Umbilical cord (tissue), 2 donors: ENCODE results near the gene MSRB3.

- RAMPAGE, long total RNA, result no peak
Measured at GRCh38 chr12:62259326-62259605, 938 bp upstream of the USP15 start.

DNA sequence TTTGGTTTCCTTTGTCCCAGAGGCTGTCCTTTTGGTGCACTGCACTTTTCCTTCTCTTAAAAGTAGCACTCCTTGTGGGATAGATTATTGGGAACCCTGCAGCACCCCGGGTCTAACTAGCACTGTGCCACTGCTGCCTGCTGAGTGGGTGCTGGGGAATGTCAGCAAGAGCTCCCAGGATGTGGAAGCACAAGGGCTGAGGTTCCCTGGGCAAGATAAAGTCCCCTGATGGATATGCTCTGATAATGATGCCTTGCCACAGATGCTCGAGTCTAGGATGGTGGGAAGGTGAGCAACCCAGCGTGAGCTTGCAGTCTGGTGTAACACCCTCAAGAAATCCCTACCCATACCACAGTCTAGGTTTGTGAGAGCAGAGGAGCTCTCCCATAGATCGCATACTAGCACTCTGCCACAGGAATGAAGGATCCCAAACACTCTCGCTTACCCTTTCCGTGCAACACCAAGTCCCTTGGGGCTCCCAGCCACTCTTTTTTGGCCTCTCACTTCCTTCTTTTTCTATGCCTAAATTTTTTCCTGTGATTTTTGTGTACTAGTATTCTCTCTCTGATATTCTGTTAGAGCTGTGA, 32.6 kb downstream of the USP15 start:
- RAMPAGE, long total RNA, result no peak

DNA sequence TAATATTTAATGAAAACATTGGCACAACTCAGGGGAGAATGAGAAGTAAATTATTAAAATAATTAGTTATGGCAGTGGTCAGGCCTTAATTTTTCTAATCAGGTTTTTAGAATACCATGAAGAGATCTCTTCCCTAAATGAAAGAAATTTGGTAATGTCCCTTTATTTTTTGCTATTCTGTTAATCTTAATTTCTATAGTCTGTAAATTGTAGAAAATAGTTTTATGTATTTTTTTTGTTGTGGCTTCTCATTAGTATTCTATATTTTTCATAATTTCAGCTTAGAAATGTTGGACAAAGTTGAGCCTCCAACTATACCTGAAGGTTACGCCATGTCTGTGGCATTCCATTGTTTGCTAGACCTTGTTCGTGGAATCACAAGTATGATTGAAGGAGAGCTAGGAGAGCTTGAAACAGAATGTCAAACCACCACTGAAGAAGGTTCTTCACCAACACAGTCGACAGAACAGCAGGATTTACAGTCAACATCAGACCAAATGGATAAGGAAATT, 65.6 kb downstream of the MON2 start:
- RAMPAGE, long total RNA, result no peak

- RAMPAGE, long total RNA, result no peak
Measured at GRCh38 chr12:62546820-62547267, 80.2 kb downstream of the MON2 start.

DNA sequence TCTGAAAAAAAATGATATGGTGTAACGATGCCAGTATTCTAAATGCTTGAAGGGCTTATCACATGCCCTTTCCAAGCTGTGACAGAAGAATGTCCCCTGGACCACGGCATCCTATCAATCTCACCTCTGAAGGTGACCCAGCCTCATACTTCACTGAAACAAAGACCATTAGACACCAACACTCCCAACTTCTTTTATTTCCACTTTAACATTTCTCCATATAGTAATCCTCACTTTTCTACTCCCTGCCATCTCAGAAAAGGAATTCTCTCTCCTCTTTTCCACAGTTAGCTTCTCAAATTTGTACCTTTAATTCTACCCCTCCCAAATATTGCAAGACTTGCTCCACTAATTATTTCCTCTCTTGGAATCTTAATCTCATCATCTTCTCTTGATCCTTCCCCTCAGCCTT, 883 bp downstream of the DPY19L2 start:
- RAMPAGE, long total RNA, result no peak

DNA sequence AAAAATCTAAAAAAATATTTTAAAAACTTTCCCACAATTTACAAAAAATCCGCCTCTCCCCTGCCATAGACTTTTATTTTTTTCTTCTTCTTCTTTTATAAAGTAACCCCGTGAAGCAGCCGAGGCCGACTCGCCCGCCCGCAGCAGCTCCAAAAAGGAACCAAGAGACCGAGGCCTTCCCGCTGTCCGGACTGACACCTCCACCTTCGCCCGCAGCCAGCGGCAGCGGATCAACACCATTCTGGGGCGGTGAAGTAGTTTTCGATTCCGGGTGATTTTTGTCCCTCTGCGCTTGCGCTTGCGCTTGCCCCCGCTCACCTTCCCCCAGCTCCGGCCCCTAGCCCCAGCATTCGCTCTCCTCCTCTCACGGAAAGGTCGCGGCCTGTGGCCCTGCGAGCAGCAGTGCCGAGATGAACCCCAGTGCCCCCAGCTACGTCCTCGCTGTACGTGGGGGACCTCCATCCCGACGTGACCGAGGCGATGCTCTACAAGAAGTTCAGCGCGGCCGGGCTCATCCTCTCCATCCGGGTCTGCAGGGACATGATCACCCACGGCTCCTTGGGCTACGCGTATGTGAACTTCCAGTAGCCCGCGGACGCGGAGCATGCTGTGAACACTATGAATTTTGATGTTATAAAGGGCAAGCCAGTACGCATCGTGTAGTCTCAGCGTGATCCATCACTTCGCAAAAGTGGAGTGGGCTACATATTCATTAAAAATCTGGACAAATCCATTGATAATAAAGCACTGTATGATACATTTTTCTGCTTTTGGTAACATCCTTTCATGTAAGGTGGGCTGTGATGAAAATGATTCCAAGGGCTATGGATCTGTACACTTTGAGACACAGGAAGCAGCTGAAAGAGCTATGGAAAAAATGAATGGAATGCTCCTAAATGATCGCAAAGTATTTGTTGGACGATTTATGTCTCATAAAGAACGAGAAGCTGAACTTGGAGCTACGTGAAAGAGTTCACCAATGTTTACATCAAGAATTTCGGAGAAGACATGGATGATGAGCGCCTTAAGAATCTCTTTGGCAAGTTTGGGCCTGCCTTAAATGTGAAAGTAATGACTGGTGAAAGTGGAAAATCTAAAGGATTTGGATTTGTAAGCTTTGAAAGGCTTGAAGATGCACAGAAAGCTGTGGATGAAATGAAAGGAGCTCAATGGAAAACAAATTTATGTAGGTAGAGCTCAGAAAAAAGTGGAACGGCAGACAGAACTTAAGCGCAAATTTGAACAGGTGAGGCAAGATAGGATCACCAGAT, 22.5 kb upstream of the SRGAP1 start:
- RAMPAGE, long total RNA, result no peak

DNA sequence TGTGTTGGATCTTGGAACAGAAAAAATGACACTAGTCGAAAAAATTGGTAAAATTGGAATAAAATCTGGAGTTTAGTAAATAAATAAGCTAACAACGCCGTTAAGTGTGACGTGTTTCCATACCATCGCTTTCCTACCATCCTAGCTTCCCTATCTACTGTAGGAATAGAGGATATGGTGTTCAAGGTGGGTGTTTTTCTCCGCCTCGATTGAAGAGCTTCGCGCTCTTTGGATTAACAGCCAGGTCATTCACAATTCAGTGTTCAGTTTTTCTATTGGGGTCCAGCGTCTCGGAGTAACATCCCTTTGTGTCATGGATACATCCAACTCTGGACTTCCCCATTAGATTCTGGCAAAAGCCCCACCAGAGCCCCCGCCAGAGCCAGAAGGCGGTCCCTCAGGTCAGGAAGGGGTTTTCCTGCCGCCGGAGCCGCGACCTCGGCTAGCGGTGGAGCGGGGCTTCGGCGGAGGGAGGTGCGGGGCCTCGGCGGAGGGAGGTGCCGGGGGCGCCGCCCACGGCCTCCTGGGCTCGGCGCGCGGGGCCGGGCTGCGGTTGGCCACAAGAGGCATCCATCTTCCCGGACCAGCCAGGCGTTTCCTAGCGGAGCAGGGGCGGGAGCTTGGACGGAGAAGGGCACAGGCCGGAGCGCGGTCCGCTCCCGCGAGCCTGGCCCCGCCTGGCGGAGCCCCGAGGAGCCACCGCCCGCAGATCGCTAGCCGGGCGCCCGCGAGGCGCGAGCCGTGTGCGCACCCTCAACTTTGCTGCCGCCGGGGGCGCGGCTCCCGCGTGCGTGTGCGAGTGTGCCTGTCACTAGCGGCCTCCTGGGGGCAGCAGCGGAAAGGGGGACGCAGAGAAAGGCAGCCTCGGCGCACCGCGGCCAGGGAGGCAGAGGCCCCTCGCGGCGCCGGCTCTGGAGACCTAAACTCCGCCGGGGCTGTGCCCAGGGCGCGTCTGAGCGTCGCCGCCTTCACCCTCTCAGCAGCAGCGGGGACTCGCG, 999 bp upstream of the SRGAP1 start:
- RAMPAGE, long total RNA, result no peak

- RAMPAGE, long total RNA, result no peak
Measured at GRCh38 chr12:63844949-63845259, 404 bp downstream of the SRGAP1 start.

DNA sequence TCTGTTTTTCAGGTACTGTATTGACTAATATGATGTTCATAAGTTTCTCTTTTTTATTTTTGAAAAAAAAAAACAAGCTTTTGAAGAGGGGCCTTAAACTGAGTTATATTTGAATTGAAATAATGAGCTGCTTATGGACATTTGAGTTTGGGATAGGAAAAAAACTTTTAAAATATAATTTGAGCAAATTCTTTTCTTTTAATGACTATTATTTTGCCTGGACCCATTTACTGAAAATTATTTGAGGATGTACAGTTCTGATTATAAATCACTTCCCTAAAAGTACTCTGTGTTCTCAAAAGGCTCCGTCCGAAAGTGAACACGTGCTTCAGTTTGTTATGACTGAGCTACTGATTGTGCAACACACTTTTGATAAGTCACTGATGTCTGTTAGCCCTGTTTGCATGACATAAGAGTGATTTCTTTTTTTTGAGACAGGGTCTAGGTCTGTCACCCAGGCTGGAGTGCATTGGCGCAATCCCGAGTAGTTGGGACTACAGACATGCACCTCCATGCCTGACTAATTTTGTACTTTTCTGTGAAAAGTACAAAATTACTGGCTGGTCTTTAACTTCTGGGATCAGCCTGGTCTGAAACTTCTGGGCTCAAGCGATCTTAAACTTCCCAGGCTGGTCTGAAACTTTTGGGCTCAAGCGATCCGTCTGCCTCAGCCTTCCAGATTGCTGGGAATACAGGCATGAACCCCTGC, 111.3 kb downstream of the SRGAP1 start:
- RAMPAGE, long total RNA, result no peak

DNA sequence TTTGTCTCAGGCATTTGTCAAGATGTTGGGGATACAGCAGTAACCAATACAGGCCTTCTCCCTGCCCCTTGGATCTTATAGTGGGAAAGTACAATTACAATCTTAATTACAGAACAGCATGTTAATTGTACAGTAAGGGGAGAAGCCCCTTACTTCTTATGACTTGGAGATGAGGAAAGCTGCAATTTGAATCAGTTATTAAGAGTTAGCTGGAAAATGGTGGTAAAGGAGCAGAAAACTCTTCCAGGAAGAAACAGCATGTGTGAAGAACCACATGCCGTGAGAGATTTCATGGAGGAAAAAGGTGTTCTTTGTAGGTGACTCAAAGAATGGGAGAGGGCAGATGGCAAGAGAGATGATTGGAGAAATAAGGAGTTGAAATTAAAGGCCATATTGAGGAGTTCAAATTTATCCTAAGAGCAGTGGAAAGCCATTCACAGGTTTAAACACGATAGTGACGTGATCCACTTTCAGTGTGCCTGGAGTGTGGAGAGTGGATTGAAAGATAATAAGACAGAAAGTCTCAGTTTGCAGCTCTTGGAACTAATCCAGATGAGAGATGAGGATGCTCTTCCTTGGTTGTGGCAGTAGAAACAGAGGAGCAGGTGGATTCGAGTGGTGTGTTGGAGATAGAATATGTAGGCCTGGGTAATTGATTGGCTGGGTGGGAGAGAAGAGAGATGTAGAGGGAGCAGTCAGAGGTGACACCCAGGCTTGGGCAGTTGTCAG, 154.6 kb downstream of the SRGAP1 start:
- RAMPAGE, long total RNA, result no peak

- RAMPAGE, long total RNA, result no peak
Measured at GRCh38 chr12:64025473-64026105, 181.1 kb downstream of the SRGAP1 start.

GRCh38 chr12:64127506-64128451, 94.3 kb downstream of the KICS2 start:
- RAMPAGE, long total RNA, result no peak

- RAMPAGE, long total RNA, result no peak
Measured at GRCh38 chr12:64221497-64222121, 487 bp downstream of the KICS2 start.

GRCh38 chr12:64399965-64400473, 4.2 kb upstream of the XPOT start:
- RAMPAGE, long total RNA, result no peak

GRCh38 chr12:64465641-64465982, 13.7 kb downstream of the TBK1 start:
- RAMPAGE, long total RNA, result no peak

DNA sequence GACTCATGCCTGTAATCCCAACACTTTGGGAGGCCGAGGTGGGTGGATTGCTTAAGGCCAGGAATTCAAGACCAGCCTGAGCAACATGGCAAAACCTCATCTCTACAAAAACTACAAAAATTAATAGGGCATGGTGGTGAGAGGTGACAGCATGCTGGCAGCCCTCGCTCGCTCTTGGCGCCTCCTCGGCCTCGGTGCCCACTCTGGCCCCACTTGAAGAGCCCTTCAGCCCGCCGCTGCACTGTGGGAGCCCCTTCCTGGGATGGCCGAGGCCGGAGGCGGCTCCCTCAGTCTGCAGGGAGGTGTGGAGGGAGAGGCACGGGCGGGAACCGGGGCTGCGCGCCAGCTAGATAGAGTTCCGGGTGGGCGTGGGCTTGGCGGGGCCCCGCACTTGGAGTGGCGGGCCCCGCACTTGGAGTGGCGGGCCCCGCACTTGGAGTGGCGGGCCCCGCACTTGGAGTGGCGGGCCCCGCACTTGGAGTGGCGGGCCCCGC, 67.6 kb upstream of the RASSF3 start:
- RAMPAGE, long total RNA, result no peak

- RAMPAGE, long total RNA, result no peak
Measured at GRCh38 chr12:64781462-64781818, 22.2 kb upstream of the GNS start.

- RAMPAGE, long total RNA, result no peak
Measured at GRCh38 chr12:65174662-65175125, 5.3 kb downstream of the LEMD3 start.

GRCh38 chr12:65278363-65279197, at the start of gene MSRB3:
Gene MSRB3 (plus strand): TSS chr12:65278683.
- RAMPAGE, long total RNA, result start-site peak on the plus strand at chr12:65278695-65278726, 165 and 500 reads in 2 replicates

GRCh38 chr12:65603350-65604053, 220.8 kb upstream of the HMGA2 start:
- RAMPAGE, long total RNA, result no peak